CD14-positive monocyte (primary cell): ENCODE measurements around a stretch of chr14.

- CAGE, long polyA plus RNA = no peak
Observed at GRCh38 chr14:67887601-67888073, 68.1 kb downstream of the RAD51B start.

DNA sequence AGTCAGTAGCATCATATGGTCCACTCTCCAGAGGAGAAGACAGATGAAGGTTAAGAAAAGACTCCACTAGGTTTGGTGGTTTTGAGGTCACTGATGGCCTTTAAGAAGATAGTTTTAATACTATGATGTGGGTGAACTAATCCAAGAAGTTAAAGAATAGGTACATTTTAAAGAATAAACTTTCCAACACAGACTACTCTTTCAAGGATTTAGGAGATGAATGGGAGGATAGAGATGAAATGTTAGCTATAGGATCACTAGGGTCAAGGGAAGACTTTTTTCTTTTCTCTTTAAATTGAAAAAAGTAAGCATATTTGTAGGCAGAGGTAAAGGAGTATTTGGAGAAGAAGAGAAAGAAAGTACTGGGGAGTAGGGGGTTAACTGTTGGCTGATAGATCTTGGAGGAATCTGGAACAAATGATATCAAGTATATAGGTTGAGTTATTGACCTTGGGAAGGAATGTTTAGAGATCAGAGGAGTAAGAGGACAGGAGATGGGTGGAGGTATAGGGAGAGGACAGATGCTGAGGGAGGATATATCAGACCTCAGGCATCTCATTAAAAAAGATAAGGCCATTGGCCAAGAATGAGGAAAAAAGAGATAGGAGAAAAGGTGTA is 135.0 kb downstream of the RAD51B start:
- CAGE, long polyA plus RNA = no peak

GRCh38 chr14:68143128-68144115 is 323.8 kb downstream of the RAD51B start:
- CAGE, long polyA plus RNA = no peak

DNA sequence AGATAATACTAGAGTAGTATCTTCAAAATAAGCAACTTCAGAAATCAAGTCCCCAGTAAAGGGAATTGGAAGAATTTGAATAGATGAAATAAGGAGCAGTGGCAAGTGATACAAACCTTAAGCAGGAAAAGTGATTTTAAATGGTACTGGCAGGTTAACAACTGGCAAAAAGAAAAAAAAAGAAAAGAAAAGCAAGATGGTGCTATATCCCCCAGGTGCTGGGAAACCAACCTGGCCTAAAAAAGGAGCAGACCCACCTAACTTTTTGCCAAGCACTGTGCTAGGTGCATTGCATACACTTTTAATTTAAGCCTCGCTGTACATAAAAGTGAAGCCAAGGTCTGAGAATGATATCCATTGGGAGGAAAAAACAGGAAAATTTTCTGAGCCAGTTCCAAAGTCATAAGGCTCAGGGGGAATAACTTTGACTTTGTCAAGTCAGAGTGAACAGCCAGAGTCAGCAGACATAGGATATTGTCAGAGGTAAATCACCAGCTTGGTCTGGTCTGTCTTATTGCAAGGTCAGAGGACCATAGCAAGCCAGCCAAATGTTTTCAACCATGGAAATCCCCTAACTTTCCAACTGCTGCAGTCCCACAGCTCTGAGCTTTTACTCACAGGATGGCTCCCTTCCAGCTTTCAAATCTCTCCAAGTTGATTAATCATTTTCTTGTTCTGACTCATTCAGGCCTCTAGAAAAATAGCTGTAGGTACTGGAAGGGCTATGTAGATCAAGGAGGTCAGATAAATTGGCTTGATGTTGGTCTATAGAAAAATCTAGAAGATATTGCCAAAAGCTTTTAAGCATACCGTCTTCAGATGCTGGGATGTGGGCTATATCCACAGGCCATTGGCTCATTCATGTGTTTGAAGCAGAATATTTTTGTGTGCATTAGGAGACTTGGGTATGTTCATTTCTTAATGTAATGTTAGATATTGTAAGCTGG is 412.9 kb downstream of the RAD51B start:
- CAGE, long polyA plus RNA = no peak

- CAGE, long polyA plus RNA = no peak
Observed at GRCh38 chr14:68278955-68279379, 459.4 kb downstream of the RAD51B start.

DNA sequence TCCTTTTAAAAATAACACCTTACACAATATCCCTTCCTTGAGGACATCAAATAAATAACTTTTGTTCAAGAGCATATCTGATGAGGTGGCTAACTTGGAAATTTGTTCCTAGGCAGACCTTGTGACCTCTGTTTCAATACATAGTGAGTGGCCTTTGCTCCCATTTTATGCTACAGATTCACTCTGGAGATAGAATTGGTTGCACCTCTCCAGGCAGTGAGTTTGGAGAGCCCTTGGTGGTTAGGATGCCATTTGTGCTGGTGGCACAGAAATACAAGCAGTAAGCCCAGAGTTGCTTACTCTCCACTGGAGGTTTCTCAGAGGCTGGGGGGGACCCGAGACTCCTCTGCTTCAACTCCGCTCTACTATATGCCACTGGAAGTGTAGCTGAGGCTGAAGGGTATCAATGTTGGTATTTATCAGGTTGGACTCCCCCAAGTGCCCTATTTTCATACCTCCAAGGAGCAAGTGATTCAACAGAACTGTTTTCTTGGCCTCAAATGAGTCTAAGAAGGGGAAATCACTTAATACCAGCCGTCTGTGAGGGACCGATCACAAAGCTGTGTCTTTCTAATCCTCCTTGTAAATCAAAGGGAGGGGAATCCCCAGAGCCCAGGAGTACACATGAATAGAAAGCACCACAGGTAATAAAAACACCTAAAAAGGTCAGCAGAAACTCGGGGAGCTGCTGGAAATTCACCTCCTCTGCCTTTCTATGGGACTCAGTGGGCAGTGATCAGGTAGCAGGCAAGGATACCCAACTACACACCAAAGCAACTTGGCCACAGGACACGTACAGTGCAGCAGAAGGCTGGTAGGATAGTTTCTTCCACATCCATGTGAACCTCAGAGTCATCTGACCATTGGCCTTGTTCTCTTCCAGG is 463.2 kb downstream of the RAD51B start:
- CAGE, long polyA plus RNA = no peak

DNA sequence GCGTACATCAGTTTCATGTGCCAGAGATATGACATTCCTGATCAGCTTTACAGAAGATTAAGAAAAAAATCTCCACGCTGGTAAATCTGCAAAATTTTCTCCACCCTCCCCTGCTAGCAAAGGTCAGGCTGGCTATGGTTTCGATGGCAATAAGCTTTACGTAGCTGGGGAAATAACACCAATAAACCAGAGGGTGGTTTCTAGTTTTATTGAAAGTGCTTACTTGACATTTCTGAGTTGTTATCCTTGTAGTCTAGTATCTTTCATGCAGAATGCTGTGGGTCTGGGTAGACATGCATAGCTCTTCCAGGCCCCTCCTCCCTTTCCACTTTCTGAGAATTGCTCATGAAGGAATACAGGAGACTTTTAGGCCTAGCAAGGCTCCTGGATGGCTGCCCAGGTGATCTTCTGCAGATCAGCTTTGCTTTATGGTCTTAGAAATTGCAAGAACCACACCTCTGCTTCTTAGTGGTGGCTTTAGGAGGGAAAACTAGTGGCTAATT is 472.8 kb downstream of the RAD51B start:
- CAGE, long polyA plus RNA = no peak

- CAGE, long polyA plus RNA = no peak
Observed at GRCh38 chr14:68391540-68391954, 401.3 kb downstream of the ZFP36L1 start.

DNA sequence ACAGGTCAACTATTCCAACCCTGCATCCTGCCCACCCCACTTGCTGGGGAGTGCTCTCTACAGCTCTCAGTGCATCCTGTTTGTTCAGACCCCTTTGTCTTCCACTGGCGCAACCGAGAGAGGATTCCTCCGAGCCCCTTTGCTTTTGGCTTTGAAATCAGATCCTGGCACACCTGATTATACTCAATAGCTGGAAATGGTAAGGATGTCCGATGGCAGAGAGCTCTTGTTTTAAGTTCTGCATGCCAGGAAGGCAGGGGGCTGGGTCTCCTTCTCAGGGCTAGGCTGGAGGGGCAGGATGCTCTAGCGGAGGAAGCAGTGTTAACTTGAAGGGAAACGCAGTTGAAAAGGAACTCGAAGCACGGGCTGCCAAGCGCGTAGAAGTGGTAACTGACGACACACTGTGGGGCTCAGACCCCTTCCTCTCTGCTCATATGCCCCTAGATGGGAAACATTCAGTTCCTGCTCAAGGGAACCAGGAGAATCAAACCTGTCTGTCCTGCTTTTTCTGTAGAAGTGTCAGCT is 297.6 kb downstream of the ZFP36L1 start:
- CAGE, long polyA plus RNA = no peak

GRCh38 chr14:68521313-68521804 is 271.5 kb downstream of the ZFP36L1 start:
- CAGE, long polyA plus RNA = no peak

GRCh38 chr14:68550856-68551779 is 241.7 kb downstream of the ZFP36L1 start:
- CAGE, long polyA plus RNA = no peak

GRCh38 chr14:68652039-68652454 is 140.8 kb downstream of the ZFP36L1 start:
- CAGE, long polyA plus RNA = no peak

GRCh38 chr14:68685109-68686041 is 107.5 kb downstream of the ZFP36L1 start:
- CAGE, long polyA plus RNA = no peak

DNA sequence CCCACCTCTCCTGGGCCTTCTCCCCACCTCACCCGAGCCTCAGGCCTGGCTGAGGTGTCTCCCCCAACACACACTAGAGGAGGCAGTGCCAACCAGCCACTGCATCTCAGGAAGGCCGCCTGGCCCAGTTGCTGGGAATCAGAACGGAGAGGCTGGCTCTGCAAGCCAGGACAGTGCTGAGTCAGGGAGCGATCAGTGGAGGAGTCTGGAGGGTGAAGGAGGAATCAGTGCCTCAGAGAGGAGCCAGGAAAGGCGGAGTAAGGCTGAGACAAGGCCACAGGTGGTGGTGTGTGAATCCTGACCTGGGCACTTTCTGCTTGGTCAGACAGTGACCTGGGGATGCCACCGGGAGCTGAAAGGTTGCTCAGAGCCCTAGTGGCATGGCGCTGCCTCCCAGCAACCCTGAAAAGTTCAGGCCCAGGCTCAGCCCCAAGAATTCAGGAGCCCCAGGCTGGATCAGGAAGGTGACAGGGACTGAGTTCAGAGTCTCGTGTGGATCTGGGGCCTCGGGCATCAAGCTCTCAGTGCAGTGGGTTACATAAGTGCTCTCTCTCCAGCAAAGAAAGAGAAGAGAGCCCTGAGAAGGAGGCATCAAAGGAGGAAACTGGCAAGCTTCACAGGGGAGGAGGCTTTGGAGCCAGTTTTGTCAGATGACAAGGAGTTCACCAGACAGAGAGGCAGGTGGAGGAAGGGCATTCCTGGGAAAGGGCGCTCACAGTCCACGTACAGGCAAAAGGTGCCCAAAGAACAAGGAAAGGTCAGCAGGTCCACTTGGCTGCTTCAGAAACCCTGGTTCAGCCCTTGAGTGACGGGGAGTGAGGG is 87.9 kb downstream of the ZFP36L1 start:
- CAGE, long polyA plus RNA = no peak

DNA sequence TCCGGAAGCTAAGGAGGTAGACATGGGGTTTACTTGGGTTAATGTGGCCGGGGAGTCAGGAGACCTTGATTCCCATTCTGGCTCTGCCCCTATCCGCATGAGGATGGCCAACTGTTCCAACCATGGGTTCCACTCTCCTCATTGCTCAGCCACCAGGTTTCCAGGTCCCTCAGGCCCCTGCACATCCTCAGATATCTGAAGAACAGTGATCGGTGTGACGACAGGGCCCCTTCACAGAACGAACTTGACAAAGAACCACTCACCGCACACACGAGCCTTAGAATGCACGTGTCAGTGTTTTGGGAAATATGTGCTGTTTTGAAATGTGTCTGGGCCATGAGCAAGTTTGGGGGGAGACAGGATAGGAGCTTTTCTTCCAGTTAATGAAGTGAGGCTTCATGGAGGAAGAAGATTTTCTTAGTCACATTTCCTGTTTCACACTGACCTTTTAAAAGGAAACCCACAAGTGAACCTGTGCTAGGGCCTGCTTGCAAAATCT is 58.7 kb downstream of the ZFP36L1 start:
- CAGE, long polyA plus RNA = no peak

DNA sequence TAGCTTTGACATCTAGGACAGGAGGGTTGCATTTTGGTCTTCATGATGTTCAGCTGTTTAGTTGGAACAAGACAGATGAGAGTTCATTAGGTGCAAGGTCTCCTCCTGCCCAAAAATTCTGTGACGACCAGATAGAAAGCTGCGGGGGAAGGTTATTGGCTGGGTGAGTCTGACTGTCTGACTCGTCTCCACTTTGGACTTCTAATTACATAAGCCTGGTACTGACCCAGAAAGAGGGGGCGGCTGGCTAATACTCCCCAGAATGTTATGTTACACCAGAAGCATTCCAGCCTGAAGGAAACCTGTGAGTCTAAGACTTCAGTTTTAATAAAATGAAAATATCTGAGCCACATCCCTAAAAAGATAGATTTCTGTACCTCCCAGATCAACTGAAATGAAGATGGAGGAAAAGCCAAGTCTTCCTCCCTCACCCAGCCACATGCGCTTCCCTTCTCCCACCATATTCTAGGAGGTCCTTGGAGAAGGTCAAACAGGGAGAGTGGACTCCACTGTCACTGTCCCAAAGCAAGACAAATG is 29.3 kb downstream of the ZFP36L1 start:
- CAGE, long polyA plus RNA = no peak

DNA sequence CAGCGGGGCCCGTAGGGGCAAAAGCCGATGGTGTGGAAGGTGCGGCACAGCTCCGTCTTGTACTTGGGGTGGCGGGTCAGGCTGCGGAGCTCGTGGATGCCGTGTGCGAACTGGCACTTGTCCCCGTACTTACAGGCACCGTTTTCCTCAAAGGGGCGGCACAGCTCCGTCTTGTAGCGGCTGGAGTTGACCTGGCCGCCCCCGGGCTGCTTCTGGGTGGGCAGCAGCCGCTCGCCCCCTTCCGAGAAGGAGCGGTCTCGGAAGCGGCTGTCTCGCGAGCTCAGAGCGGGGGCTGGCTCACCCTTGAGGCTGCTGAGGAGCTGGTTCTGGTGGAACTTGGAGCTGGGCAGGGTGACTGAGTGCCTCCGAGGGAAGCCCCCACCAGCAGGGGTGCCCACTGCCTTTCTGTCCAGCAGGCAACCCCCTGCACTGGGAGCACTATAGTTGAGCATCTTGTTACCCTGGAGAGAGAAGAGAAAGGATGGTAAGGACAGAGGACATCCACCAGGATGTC is 2.8 kb downstream of the ZFP36L1 start:
- CAGE, long polyA plus RNA = no peak

DNA sequence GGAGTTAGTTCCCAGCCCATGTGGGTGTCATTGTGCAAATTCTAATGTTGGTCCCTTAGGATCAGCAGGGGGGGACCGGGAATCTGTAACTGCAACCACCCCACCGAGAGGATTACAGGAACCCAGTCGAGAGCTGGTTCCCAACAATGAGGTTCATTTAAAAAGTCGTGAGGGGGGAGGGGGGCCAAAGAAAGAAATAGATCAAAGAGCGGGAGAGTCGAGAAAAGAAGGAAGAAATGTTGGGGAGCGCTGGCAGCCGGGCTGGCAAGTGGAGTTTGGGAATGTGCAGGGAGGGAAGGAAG is 1.4 kb downstream of the ZFP36L1 start:
- CAGE, long polyA plus RNA = no peak

GRCh38 chr14:68825702-68826312 is 32.9 kb upstream of the ZFP36L1 start:
- CAGE, long polyA plus RNA = no peak

GRCh38 chr14:68877861-68878758 is 85.2 kb upstream of the ZFP36L1 start:
- CAGE, long polyA plus RNA = no peak